Measurements from ENCODE around the genes SKP1, DDX46 and PCBD2.

DNA sequence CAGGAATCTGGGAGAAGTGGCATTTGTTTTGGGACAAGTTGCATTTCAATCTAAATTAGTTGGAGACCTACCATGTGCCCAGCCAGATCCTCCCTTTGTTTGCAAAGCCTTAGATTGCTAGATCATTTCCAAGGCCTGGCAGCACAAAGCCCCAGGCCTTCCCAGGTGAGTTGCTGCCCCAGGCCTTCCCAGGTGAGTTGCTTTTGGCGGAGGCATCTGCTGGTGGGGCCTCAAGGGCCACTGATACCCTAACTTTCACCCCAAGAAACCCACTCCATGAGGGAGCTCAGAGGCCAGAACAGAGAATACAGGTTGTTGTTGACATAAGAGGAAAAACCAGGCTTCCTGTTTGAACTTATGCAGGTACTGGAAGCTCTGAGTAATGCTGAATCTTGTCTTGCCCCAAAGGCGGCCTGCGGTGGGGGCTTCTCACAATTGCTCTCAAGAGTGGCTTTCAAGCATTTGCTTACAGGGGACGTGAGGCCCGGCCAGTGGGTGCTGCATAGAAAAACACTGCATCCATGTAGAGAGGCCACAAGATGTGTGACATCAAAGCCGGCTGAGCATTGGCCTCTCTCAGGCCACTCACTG, 34.8 kb upstream of the TCF7 start:
- RRBS: 49% methylated on average over 2 of the region's 6 CpGs

DNA sequence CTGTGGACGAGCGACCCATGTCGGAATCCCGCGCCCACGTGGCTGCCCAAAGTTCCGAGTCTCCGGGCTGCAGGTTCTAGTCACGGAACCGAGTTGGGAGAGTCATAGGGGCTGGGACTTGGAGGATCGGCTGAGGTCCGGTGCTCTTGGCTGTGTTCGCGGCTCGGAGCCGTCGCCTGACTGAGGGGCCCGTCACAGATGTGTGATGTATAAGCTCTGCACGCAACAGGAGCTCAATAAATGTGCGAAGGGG, 684 bp upstream of the TCF7 start:
- RRBS: 26% methylated on average over 5 of the region's 20 CpGs

GRCh38 chr5:134124953-134125685, 10.6 kb downstream of the TCF7 start:
- RRBS: no CpG with 5 or more reads among the region's 10 CpGs

DNA sequence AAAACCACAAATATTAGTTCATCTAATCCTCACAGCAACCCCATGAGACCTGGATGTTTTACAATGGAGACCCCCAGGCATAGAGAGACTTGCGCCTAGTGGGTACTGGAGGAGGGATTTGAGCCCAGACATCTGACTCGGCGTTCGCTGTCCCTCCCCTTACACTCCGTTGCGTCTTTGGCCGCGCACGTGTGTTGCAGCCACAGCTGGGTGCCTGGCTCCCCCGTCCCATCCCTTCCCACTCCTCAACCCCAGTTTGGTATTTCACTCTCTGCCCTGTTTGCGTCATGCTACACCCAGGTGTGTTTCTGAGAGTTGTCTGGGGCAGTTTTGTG, 13.4 kb downstream of the TCF7 start:
- RRBS: no CpG with 5 or more reads among the region's 11 CpGs

DNA sequence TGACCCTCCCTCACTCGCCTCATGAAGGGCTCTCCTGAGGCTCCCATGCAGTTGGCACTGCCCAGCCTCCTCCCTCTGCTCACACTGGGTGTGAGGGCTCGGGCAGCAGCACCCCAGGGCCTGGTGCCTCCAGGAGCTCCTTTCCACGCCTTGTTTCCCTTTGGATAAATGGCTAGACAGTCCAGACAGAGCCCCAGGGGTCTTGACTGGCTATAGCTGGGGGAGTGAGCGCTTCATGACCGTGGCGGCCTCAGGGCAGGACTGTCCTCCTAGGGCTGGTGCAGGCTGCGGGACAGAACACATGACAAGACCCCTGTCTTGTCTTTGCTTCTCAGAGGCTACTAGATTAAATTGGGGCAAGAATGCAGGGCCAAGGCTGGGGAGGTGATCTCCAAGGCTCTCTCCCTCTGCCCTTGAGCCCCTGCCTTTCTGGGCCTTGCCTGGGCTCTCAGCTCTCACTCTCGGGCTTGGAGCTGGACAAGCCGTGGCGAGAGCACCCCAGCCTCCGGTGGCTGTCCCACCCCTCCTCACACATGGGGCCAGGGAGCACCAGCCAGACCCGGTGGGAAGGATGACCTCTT, 13.9 kb downstream of the TCF7 start:
- RRBS: 95% methylated on average over 2 of the region's 12 CpGs

DNA sequence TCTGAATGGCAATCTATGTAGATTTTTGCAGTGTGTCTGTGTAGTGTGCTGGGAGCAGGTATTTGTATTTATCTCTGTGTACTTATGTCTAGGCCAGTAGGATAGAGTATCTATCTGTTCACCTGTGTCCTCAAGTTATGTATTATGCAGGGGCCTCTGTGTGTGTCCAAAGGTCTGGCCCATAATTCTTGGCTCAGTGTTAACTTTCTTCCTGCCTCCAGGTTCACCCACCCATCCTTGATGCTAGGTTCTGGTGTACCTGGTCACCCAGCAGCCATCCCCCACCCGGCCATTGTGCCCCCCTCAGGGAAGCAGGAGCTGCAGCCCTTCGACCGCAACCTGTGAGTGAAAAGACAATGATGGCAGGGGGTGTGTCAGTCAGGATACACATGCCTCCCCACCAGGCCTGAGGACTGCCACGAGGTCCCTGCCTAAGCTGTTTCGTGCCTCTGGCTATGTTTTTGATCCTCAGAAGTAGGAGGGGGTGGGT, 27.5 kb downstream of the TCF7 start:
- RRBS: no CpG with 5 or more reads among the region's 5 CpGs

- RRBS: 4% methylated on average over 52 of the region's 105 CpGs
These were observed at the start of gene SKP1 for GRCh38 chr5:134176077-134177175. Gene SKP1 (minus strand): TSS chr5:134176950.

DNA sequence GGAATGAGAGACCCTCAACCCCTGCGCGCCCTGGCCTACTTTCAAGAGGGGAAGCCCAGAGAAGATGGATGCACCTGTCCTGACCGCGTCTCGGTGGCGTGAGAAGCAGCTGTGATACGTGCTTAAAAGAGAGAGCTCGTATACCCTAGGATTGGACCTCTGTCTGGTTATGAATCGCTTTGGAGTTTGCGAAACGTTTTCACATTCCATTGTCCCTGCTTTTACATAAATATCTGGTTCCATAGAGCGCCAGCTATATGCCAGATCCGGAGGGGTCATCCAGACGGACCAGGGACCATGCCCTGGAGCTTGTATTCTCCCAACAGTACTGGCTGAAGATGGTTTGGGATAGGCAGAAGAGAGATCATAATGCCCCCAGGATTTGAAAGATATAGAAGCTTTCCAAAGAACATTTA, 1.0 kb upstream of the PPP2CA start:
- RRBS: no CpG with 5 or more reads among the region's 14 CpGs

DNA sequence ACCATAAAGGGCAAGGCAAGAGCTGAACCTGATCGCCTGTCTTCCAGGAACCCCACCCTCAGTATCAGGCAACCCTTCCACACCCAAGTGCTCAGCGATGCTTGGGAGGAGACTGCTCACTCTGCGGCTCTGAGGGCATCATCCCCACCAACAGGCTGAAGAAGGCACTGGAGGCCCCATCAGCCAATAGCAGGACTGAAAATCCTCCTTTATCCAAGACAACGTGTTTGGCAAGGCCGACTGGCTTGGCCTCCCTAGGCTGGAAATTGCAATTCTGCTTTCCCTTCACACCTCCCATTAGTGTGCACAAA, 1.4 kb upstream of the PPP2CA start:
- RRBS: no CpG with 5 or more reads among the region's 5 CpGs

- RRBS: no CpG with 5 or more reads among the region's 8 CpGs
These were observed 14.7 kb upstream of the PPP2CA start for GRCh38 chr5:134240240-134241225.

DNA sequence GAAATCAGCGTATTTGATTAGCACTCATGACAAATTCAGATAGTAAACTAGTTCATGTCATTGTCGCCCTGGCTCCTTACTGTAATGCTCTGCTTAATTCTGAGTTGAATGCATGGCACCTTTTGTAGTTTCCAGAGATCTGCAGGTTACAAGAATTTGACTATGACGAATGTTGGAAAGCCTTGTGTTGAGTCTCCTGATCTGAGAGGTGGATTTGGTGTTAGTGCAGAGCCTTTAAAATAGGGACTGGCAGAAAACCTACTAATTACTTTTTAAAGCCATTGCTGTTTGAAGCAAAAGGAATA, 1.5 kb downstream of the UBE2B start:
- RRBS: no CpG with 5 or more reads among the region's 3 CpGs

GRCh38 chr5:134399123-134399746, 12.4 kb downstream of the CDKN2AIPNL start:
- RRBS: no CpG with 5 or more reads among the region's 3 CpGs

GRCh38 chr5:134527938-134528664, 2.6 kb downstream of the JADE2 start:
- RRBS: 6% methylated on average over 2 of the region's 17 CpGs

GRCh38 chr5:134552254-134552755, 26.8 kb downstream of the JADE2 start:
- RRBS: no CpG with 5 or more reads among the region's 3 CpGs

GRCh38 chr5:134560387-134561048, 35.0 kb downstream of the JADE2 start:
- RRBS: no CpG with 5 or more reads among the region's 17 CpGs

GRCh38 chr5:134579773-134580403, 52.7 kb downstream of the SAR1B start:
- RRBS: no CpG with 5 or more reads among the region's 15 CpGs

DNA sequence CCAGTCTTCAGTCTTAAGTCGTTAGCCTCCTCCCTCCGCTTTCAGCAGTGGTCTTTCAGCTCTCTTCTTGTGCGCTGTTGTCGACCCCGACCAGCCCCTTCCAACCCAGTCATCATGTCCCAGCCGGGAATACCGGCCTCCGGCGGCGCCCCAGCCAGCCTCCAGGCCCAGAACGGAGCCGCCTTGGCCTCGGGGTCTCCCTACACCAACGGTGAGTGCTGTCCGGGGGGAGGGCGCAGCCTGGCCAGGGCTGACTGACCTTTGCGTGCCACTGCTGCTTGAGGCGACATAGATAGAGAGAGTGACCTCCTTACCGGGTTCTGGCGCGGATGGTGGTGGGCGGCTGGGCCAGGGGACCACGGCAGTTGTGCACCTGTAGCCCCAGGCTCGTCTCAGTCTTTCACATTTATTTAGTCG, 386 bp downstream of the SEC24A start:
- RRBS: 2% methylated on average over 10 of the region's 25 CpGs

DNA sequence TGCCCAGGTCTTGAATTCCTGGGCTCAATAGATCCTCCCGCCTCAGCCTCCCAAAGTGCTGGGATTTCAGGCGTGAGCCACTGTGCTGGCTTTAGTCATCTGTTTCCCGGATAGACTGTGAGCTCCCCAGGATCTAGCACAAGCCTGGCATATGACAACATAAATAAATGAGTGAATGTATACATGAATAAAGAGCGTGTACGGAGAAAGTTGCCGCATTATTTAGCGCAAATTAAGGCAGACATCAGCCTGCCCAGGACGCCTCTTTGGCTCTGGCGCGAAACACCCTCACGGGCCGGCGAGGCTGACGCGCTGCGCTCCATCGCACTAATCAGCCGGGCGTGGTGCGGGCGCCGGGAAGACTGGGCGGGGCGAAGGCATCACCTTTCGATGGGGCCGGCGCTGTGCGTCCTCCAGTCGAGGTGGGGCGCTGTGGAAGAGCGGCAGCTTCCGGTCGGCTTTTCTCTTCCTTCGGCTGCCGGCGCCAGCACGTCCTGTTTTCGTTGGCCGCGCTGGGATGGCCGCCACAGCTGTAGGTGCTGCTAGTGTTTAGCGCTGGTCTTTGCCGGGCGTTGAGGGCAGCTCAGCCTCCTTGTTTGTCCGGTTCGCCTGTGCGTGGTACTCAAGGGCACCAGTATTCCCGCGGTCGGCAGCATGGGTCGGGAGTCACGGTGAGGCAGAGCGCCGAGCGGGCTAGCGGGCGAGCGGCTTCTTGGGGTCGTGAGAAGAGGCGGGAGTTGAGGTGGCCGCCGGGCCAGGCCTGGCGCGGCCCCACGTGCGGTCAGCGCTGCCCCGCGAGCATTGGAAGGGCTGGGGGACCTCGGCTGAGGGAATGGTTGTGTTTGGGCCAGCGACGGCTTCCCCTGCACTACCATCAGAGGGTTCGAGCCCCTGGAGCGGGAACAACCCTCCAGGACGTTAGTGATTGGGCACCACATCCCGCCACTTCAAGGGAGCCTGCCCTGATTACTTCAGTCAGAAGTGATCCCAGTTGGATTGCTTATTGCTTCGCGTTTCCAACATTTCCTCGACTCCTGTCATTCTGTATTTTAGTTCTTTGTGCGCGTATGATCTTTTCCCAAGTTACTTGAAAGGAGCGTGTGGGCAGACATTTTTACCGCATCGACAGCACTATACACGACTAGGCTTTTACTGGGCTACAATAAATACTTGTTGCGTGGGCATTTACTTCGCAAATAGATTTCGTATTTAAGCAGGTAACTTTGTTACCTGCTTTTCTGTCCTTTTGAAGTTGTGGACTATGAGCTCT, at the start of gene DDX46:
DDX46 (plus strand) TSS at position 495 of the 1,270 bp plus-strand sequence.
- RRBS: 5% methylated on average over 26 of the region's 88 CpGs

GRCh38 chr5:134904549-134905264, at the start of gene PCBD2:
Gene PCBD2 (plus strand): TSS chr5:134905131.
- RRBS: 3% methylated on average over 22 of the region's 89 CpGs

DNA sequence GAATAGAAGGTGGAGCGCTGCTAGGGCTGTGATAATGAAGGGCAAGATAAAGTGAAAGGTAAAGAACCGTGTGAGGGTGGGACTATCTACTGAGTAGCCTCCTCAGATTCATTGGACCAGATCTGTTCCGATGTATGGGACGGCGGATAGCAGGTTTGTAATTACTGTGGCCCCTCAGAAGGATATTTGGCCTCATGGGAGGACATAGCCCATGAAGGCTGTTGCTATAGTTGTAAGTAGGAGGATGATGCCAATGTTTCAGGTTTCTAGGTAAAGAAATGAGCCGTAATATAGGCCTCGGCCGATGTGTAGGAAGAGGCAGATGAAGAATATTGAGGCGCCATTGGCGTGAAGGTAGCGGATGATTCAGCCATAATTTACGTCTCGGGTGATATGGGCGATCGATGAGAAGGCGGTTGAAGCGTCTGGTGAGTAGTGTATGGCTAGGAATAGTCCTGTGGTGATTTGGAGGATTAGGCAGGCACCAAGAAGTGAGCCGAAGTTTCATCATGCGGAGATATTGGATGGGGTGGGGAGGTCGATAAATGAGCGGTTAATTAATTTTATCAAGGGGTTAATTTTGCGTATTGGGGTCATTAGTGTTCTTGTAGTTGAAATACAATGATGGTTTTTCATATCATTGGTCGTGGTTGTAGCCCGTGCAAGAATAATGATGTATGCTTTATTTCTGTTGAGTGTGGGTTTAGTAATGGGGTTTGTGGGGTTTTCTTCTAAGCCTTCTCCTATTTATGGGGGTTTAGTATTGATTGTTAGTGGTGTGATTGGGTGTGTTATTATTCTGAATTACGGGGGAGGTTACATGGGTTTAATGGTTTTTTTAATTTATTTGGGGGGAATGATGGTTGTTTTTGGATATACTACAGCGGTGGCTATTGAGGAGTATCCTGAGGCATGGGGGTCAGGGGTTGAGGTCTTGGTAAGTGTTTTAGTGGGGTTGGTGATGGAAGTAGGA, 18.8 kb downstream of the PCBD2 start:
- RRBS: no CpG with 5 or more reads among the region's 26 CpGs